Tongue (tissue), 2 donors: ENCODE data around the genes SDR42E2, HS3ST2 and ERN2.

GRCh38 chr16:21506725-21507502 lies 92.5 kb upstream of the METTL9 start:
- RAMPAGE, long total RNA = no peak

DNA sequence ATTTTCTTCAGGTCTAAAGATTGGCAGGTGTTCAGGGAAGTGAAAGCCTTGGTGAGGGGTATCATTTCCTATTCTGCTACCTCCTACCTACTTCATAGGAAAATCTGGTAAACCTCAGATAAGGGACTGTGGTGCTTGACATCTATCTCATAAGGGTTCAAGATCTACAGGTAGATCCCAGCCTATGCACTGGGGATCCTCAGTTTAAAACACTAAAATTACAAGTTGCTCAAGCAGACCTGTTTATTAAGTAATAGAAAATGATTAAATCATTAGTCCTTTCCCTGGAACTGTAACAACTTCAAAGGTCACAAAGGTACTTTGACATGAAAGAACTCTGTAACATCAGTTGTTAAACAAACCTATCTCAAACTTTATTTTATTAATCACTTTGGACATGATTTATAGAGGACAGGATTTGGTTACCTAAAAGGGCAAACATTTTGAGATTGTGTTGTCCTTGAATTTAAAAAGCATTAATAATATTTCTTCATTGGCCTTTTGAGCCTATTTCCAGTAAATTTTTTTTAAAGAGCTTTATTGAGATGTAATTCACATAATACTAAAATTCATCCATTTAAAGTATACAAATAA lies 6.6 kb downstream of the MOSMO start:
- RAMPAGE, long total RNA = no peak

DNA sequence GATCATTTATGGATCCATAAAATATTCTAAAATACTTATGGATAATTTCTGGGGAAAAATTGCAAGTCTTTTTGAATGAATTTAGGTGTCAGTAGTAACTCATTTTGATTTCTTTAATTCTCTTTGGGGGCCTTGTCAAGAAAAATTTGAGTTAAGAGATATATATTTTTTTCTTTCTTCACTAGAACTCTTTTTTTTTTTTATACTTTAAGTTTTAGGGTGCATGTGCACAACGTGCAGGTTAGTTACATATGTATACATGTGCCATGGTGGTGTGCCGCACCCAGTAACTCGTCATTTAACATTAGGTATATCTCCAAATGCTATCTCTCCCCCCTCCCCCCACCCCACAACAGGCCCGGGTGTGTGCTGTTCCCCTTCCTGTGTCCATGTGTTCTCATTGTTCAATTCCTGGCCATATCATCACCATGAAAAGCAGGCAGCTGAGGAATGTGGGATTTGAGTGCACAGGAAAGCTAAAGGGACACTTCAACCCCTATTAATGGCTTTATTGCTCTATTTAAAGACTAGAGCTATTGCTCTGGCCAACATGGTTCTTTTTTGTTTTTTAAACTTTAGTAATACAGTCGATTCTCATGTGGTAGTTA lies 37.9 kb downstream of the MOSMO start:
- RAMPAGE, long total RNA = no peak

GRCh38 chr16:22162193-22162790 lies at the start of gene SDR42E2:
Gene SDR42E2, plus strand, starts transcription at chr16:22162506.
- RAMPAGE, long total RNA = no peak

- RAMPAGE, long total RNA = no peak
These were observed 665 bp downstream of the EEF2K start for GRCh38 chr16:22206406-22207479.

DNA sequence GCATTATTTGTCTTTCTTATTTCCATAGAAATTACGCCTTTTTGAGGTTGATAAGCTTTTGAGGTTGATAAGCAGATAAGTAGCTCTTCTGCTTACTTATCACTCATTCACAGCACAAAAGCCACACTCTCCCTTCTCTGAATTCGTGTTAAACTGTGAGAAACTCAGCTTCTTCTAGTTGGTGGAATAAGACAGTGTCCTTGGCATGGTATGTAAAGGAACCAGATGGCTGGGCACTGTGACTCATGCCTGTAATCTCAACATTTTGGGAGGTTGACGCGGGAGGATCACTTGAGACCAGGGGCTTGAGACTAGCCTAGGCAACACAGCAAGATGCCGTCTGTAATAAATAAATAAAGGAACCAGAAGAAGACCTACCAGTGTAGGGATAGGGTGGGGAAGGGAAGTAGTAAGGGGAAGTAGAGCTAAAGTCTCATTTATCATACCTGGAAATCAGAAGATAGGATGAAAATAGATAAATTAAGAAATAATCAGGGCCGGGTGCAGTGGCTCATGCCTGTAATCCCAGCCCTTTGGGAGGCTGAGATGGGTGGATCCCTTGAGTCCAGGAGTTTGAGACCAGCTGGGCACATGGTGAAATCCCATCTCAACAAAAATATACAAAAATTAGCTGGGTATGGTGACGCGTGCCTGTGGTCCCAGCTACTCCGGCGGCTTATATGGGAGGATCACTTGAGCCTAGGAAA lies 10.5 kb downstream of the EEF2K start:
- RAMPAGE, long total RNA = no peak

DNA sequence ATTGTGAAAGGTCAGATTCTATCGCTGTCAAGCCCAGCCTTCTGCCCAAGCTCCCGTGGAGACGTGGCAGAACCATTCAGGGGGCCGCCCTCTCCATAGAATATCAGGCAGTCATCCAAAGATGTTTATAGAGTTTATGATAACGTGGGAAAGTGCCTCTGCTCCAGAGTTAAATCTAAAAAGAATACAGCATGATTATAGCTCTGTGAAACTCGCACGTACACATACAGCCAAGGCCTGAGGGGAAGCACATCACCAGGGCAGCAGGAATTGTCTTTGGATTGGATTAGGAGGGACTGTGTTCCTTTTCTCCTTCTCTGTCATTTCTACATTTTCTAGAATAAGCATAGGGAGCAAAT lies 26.9 kb downstream of the EEF2K start:
- RAMPAGE, long total RNA = no peak

DNA sequence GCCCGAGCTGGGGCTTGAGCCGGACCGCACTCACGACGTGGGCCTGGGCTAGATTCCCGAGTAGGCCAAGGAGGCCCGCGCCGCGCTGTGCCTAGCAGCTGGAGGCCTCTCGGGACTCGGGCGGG lies 211 bp downstream of the POLR3E start:
- RAMPAGE, long total RNA = no peak

DNA sequence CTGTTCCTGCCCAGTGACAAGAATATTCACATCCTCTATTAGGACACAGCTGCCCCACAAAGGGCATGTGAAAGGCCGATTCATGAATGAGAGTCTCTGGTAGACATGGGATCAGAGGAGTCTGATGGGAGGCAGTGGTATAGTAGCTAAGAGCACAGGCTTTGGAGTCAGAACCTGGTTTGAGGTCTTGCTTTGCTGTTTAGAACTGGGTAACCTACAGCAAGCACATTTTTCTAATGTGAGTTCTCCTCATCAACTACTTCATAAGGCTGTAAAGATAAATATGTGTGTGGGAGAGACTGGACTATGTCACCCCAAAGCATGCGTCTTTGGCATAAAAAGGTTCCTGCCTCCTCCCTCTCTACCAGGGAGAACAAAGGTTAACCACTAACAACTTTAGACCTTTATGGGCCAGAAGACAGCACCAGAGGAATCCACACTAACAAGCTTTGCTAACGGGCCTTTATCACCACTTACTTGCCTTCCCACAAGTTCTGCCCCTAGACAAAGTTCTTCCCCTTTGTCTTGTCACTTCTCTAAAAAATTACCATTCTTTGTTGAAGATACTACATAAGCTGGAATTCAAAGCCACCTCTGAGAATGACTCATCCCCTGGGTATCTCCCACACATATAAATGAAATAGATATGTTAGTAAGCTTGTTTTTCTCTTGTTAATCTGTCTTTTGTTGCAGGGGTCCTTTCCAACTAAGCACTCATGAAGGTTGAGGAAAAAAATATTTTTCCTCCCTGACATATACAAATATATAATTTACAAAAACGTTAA lies 21.0 kb downstream of the CDR2 start:
- RAMPAGE, long total RNA = no peak

DNA sequence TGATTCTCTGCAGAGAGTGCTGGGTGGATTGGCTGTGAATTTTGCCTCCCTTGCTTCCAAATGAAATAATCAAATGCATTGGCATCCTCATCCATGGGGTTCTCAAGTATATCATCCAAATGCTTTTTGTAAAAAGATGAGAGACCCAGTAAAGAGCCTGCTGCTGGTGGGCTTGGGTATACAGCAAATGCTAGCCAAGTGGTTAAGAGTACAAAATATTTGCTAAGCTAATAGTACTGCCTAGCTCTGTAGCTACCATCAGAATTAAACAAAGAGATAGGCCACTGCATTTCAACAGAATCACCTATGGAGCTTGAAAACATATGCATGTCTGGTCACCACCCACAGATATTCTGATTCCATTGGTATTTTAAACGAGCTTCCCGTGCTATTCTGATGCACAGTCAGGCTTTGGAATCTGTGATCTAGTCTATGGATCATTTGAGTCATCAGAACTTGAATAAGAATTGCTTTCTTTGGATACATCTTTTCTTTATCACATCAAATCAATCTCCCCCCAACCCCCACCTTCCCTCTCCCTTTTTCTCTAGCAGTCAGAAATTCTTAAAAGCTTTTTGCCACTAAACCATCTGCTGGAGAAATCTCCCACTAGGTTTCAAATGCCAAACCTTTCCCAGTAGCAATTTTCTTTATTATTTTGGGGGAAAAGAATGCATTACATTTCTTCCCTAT lies 124.6 kb downstream of the NPIPB5 start:
- RAMPAGE, long total RNA = no peak

DNA sequence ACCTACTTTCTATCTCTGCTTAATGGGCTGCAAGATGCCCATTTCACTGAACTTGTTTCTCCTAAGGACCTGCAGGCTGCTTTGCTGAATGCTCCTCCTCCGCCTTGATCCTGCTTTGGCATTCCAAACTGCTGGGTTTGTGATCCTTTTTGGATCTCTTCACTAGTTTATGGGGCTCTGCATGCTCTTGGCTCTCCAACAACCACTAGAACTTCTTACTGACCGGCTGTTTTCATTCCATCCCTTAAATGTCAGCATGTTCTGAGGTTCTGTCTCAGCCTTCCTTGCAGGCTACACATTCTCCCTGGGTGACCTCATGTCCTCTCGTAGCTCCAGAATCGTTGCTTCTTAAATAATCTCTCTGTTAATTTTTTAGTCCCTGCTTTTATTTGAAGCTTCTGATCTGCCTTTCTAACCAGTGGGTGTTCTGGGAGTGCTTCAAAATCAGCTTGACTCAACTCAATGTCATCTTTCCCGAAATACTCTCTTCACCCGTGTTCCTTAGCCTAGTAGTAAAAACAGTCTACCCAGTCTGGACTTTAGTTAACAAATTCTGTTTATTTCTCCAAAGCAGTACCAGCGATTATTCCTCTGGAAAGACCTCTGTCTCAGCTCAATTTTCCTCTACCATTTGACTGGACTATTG lies 119.0 kb upstream of the HS3ST2 start:
- RAMPAGE, long total RNA = no peak

DNA sequence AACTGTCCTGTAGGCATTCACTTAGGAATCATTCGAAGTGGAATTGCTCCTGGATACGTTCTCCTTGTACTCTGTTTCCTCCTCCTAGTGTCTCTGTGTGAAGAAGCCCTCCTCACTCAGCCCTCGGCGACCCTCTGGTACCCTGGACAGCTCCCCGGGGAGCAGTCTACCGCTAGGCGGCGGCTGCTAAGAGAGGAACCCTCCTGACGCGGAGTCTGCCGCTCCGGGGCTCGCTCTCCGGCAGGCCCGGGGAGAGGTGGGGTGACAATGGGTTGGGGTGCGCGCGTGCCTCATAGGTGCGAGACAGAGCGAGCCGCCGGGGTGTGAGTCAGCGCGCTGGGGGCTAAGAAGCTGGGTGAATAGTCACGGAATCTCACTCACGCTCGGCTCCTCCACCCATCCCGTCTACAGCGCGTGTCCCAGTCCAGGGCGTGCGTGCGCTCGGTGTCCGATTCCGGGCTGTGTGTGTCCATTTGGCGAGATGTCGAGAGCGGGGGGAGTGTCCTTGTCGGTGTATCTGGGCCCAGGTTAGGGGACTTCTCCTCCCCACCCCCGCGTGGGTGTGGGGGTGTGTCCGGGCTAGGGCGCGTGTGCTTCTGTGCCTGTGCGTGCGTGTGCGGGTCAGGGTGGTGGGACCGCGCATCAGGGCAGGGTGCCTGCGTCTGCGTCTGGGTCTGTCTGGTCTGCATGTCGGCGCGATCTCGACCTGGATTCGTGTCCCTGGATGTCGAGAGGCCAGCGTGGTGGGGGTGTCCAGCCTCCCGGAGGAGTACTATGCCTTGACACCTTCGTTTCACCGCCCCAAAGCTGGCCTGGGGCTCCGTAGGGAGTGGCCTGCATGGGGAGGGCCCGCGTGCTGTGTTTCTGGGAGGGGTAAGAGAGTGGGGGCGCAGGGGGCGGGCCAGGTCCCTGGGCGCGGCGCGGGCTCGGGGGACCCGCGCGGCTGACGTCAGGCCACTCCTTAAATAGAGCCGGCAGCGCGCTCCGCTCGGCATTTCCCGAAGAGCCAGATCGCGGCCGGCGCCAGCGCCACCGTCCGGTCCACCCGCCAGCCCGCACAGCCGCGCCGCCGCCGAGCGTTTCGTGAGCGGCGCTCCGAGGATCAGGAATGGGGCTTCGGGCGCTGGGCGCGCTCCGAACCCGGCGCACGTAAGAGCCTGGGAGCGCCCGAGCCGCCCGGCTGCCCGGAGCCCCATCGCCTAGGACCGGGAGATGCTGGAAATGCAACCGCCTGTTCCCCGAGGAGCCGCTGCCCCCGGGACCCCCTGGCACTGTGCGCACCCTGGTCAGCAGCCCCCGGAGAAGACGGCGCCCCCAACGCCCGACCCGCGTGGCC lies at the start of gene HS3ST2:
Gene HS3ST2, plus strand, starts transcription at position 991 of the 1,336 bp plus-strand sequence.
- RAMPAGE, long total RNA = no peak

DNA sequence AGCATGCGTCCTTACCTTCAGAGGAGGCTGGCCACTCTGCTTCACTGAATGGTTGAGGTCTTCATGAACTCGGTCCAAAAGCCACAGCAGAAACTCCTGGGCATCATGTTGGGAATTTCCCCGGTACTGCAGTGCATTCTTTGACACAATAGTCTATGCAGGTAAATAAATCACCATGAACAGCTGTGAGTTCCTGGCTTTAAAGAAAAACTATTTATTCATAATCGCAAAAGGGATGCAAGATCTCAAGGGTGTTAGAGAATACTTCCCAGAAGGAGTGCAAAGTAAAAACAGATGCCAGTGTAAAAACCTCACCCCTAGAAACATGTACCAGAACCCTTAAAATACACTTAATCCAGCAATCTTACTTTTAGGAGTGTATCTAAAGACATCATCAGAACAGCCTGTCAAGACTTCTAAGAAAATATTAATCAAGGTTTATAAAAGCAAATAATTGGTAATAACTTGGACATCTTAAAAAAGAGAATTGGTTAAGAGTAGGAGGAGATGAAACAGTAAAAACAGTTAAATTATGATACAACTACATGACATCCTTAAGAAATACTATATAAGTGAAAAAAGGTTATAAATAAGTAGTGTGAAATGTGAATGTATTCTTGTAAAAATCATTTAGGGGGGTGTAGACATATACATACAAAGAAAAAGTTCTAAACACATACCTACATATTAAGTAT lies 41.1 kb downstream of the USP31 start:
- RAMPAGE, long total RNA = no peak

DNA sequence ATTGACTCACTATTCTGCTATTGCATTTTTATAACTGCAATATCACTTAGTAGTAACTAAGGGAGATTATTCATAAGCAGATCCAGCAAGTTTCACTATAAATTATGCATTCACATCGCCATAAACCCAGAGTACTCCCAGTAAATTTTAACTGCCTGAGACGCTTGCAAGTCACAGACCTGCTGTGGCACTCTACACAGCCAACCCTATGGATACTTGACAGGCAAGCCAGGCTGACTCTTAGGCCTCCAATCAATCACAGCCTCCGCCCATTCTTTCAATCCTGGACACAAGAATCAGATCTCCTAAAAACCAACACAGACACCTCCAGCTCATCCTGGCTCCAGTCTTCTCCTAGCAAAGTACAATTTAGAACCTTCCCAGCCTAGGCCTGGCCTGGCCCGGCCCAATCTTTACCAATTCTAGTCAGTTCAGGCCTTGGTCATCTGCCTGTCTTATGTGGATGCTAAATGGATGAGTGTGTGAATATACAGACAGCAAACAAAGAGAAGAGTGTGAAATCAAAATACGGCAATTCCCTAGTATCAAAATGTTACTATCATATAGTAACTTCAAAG lies 28.1 kb downstream of the USP31 start:
- RAMPAGE, long total RNA = no peak

DNA sequence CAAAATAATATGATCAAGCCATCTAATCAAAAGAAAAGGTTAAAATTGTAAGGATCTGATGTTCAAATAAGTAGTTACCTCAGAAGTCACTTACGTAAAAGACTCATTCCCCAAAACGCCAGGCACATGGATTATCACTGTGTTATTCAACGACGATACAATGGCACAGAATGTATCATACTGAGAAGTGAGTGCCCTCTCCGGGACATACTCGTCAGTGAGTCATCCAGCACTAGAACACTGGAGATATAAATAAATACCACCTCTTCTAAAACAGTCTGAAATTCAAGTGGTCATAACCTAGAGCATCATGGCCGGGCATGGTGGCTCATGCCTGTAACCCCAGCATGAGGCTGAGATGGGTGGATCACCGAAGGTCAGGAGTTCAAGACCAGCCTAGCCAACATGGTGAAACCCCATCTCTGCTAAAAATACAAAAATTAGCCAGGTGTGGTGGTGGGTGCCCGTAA lies 24.9 kb downstream of the USP31 start:
- RAMPAGE, long total RNA = no peak

- RAMPAGE, long total RNA = no peak
These were observed 68.1 kb downstream of the COG7 start for GRCh38 chr16:23384791-23385350.

- RAMPAGE, long total RNA = no peak
These were observed 22.2 kb downstream of the GGA2 start for GRCh38 chr16:23488043-23488622.

DNA sequence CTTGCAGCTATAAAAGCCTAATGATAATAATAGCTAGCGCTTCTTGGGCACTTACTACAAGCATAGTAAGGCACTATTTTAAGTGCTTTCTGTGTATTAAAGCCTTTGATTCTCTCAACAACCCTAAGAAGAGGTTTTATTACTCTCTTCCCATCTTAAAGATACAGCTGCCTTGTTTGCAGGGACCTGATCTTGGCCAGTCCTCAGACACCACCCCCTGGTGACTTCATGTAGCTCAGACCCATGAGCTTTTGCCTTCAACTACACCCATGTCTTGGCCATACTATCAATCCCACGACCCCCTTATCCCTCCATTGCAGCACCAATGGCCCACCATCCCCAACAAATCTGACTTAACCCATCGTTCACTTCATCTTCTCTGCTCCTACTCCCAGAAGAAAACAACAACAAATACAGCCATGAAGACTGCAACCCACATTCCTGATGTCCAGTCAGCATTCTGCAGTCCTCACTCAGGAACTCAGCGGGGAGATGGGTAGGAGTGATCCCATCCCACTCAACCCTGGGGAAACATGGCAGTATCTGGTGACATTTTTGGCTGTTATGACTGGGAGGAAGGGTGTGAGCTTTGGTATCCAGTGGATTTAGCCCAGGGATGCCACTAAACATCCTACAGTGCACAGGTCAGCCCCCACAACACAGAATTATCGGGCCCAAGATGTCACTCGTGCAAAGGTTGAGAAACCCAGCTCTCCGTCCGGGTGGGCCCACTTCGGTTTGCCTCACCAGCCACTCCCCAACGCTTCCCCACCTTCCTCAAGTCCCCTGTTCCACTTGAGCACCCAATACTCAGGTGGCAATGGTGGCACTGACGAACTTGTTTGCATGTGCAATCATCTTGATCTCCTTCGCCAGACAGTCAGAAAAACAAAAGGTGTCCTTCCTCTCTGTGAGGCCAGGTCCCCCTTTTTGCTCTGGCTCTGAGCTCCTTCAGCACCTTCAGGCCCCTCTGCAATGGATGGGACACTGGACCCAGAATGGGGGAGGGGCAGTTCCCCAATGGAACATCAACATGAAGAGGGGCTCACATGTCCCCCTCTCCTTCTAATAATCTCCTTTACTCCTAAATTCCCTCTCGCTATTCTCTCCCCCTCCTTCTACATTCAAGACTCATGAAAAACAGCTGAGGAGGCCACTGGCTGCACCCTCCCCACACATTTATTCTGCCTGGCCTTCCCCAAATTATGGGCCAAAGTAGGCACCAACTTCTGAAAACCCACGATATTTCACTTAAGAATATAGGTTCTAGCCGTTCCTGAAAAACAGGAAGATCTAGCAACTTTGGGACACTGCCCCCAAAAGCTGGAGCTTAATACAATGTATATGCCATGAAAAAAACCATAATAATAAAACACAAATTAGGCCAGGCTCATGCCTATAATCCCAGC lies 3.8 kb downstream of the GGA2 start:
- RAMPAGE, long total RNA = no peak

- RAMPAGE, long total RNA = no peak
These were observed at the start of gene ERN2 for GRCh38 chr16:23712915-23713514. Gene ERN2, minus strand, starts transcription at chr16:23713222.

DNA sequence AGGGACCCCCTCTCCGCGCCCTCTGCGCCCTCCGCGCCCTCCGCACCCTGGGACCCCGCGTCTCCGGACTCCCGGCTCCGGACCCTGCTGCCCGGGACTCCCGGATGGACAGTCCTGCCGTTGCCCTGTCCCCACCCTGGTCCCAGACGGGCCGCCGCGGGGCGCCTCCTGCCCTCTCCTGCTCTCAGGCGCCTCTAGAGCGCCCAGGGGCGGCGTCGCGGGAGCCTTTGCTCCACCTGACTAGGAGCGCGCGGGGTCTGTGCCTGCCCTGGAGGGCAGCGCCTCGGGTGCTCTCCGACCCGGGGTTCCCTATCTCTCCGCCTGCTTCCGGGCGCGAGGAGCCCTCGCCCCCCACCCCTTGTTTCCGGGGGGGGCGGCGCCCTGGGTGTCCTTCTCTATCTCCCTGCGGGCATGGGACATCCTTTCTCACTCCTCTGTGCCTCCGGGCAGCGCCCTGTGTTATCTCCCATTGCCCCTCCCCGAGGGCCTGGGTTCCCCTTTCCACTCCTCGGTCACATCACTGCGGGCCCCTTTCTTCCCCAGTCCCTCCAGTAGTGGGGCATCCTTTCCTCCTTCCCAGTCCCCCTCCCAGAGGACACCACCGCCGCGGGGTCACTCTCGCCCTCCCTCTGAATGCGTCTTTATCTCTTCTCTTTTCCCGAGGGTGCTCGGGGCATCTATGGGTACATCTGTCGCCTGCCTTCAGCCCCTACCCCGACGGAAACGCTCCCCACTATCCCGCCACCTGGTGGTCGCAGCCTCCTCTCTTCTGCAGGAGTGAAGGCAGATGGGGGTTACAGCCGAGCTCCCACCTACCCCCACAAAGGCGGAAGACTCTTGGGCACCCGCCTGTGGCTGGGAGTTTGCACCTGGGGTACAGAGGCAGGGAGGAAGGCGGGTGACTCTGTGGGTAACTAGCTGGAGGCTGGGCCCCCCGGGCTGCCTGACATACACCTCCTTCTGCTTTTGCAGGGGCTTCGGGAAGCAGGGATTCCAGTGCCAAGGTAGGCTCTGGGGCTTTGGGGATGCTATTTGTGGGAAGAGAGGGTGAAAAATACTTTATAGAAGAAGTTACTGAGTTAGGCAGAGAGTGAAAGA lies 969 bp downstream of the PRKCB start:
- RAMPAGE, long total RNA = no peak